Left colon (tissue), 1 donor: ENCODE results near the gene APOL5.

DNA sequence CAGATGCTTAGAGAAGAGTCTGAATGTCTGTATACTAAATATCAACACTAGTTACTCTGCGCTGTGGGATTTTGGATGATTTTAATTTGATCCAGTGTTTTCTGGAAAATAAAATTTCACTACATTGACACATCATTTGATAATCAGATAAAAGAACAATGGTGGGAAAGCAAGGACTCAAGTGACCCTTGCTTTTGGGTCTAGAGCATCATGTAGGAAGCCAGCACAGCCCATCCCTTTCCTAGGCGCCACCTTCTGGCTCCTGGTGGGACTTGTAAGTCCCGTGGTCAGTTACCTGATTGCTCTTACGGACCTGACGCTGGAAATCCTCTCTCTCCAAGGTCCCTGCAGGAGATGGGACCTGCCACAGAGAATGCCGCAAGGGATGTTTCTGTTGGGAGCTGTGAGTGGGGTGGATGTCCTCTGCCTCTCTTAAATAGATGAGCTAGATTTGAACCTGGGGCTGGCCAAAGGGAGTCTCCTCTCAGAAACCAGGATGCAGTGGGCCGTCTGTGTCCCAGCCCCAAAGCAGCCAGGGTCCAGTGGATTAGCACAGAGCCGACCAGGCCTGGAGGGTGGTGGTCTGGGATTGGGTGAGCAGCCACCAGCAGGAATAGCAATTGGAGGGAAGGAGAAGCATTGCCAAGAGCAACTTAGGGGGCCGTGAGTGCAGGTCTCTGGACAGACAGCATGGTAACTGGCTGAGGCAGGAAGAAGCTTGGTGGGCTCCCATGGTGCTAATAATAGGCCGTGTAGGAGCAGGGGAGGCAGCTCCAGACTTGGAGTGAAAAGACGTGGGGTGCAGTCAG lies 21.7 kb downstream of the TIMP3 start:
- PRO-cap = no peak

GRCh38 chr22:32841620-32841954 lies 40.1 kb downstream of the TIMP3 start:
- PRO-cap = no peak

GRCh38 chr22:32846377-32847179 lies 45.1 kb downstream of the TIMP3 start:
- PRO-cap = no peak

GRCh38 chr22:32853350-32853726 lies 51.8 kb downstream of the TIMP3 start:
- PRO-cap = no peak

DNA sequence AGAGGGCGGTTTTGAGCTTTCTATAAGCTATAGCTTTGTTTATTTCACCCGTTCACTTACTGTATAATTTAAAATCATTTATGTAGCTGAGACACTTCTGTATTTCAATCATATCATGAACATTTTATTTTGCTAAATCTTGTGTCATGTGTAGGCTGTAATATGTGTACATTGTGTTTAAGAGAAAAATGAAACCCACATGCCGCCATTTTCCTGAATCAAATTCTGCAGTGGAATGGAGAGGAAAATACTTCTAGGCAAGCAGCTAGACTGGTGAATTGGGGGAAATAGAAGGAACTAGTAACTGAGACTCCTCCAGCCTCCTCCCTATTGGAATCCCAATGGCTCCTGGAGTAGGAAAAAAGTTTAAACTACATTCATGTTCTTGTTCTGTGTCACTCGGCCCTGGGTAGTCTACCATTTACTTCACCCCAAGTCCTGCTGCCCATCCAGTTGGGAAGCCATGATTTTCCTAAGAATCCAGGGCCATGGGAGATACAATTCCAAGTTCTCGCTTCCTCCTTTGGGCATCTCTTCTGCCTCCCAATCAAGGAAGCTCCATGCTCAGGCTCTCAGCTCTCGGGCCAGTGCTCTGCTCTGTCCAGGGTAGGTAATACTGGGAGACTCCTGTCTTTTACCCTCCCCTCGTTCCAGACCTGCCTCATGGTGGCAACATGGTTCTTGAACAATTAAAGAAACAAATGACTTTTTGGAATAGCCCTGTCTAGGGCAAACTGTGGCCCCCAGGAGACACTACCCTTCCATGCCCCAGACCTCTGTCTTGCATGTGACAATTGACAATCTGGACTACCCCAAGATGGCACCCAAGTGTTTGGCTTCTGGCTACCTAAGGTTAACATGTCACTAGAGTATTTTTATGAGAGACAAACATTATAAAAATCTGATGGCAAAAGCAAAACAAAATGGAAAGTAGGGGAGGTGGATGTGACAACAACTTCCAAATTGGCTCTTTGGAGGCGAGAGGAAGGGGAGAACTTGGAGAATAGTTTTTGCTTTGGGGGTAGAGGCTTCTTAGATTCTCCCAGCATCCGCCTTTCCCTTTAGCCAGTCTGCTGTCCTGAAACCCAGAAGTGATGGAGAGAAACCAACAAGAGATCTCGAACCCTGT lies 60.6 kb downstream of the TIMP3 start:
- PRO-cap = no peak

- PRO-cap = no peak
These were observed 62.3 kb downstream of the TIMP3 start for GRCh38 chr22:32863752-32864209.

DNA sequence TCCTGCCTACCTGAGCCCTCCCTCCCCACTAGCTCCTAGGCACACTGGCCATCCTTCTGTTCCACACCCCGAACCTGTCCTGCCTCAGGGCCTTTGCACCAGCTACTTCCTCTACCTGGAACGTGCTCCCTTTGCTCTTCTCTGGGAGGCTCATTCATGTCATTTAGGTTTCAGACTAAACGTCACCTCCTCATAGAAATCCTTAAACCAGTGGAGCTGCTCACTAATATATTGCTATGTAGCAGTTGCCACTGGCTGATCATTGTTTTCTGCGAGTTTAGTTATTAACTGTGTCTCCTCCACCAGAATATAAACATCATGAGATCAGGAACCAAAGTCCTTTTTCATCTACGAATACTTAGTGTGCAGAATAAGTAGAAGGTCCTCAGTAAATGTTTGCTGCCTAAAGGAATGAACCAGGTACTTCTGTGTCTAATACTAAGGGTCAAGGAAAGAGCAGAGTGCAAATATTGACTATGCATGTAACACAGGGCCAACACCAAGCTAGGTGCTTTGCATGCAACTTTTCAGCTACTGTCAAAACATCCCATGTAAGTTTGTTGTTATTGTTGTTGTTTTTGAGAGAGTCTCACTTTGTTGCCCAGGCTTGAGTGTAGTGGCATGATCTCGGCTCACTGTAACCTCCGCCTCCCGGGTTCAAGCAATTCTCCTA lies 277.6 kb upstream of the SYN3 start:
- PRO-cap = no peak

DNA sequence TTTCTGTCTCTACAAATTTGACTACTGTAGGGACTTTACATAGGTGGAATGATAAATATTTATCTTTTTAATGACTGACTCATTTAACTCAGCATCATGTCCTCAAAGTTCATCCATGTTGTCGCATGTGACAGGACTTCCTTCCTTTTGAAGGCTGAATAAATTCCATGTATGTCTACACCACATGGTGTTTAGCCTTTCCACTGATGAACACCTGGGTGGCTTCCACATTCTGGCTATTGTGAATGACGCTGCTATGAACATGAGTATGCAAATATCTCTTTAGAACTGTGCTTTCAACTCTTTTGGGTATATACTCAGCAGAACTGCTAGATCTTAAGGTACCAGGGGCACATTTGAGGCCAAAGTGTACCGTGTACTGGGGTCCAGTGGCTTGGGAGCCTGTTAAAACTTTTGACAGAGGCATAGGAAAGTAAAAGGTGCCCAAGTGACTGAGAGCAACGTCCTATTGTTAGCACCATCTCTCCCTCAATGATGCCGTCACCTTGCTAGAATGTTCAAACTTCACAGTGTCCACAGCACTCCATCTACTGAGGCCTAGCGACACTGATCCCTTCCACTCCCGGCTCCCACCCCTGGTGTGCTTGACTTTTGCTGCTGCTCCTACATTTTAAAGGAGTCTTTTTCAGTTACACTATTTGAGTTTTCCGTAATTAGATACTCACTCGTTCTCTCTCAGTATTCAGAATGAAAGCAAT lies 24.0 kb downstream of the LARGE1 start:
- PRO-cap = no peak

GRCh38 chr22:35267870-35268270 lies 10.6 kb downstream of the HMGXB4 start:
- PRO-cap = no peak

DNA sequence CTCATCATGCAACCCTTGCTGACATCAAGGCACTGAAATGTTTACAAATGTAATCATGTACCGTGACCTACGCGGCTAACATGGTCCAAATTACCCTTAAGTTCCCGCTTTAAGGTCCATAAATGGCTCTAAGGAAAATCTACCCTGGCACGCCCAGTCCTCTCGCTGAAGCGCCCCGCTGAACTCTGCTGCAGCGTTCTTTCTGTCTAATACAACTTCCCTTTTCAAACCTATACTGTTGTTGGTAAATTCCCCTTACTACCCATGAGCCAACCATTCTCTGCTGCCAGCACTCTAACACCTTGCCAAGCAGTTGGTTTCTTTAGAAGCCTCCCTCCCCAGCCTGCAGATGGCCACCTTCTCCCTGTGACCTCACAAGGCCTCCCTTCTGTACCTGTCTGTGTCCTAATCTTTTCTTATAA lies 13.5 kb upstream of the HMOX1 start:
- PRO-cap = unidirectional peak, plus-strand start at position 156 of the sequence

- PRO-cap = no peak
These were observed 24.7 kb downstream of the MCM5 start for GRCh38 chr22:35424592-35425133.

DNA sequence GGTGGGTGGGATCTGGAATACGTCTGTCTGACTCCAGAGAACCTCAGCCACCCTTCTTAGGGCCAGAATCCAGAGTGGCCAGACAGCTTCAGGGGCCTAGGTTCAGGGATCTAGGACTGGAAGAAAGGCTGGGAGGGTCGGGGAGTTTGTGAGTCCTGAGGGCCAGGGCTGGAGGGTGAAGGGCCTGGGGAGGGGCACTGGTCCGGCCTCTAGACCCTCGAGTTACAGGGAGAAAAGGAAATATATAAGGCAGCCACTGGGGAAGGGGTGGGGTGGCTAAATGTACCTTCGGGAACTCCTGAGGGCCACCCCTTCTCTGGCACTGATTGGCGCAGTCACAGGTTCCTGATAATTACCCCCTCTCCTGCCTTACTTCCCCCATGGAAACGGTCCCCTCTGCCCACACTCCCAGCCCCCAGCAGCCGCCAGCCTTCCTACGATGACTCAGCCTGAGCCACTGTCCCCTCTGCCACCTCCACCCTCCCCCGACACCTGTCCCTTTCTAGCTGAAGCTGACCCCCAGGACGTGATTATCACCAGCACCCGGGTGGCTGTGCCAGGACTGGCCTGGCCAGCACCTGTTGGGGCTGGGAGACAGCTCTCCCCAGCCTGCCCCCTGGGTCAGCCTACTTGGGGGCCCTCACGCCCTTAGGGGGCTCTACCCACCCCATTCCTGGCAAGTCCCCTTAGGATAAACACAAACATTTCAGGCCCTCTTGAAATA lies 26.3 kb downstream of the MB start:
- PRO-cap = no peak

- PRO-cap = no peak
These were observed 6.3 kb downstream of the MB start for GRCh38 chr22:35610632-35611362.

DNA sequence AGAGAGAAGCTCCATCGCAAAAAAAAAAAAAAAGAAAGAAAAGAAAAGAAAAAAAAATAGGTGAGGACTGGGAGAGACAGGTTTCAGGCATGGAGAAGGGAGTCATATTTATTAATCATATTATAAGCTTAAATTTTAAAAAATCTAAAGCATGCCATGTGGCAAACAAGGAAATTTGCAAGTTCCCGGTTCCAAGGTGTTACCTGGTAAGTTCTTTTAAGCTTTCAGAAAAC lies at the start of gene APOL5:
Gene APOL5, plus strand, starts transcription at position 152 of the 233 bp plus-strand sequence.
- PRO-cap = no peak

GRCh38 chr22:35737697-35738027 lies 20.0 kb downstream of the APOL5 start:
- PRO-cap = no peak

- PRO-cap = no peak
These were observed 92.1 kb downstream of the APOL5 start for GRCh38 chr22:35809673-35810217.

DNA sequence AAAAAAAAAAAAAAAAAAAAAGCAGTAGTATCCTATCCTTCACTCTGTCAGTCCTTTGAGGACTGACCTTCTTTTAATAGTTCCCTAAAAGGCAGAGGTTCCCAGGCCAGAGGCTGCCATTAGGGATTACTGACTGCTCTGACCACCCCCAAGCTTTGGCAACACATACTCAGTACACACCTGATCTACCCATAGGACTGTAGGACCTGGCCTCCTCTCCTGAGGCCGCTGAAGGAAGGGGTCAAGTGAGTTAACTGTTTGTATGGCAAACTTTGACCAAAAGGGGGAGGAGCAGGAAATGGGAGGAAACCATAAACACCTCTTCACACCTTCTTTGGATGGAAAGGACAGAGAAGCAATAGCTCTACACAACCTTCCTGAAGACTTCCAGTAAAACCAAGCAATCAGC lies 103.9 kb downstream of the APOL5 start:
- PRO-cap = no peak

GRCh38 chr22:35838925-35839332 lies 121.3 kb downstream of the APOL5 start:
- PRO-cap = no peak

DNA sequence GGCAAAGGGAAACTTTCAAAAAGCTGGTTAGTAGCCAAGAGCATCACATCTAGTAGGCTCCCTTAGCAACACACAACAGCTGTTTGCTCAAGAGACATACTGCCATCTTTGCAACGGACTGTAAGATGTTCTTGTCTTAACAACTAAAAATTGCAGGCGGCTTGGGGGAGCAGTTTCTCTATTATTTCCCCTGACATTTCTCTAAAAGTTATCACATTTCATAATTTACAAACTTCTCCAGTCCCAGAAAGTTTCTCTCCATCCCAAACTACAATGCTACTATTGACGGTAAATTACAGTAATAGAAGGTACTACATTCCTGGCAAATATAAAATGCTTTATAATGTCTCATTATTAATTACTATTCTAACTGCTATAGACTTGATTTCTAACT lies 134.8 kb downstream of the RBFOX2 start:
- PRO-cap = no peak

DNA sequence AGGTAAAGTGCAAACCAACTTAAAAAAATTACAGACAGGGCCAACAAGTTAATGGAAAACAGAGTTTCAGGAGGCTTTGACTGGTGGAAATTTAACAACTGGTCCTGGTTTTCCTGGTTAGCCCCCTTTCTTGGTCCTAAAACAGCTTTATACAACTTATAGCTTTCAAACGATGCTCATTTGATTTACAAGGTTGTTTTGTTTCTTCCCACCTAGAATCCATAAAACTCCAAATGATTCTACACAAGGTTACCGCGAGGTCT lies 4.8 kb upstream of the APOL3 start:
- PRO-cap = no peak